A375 (cell line): ENCODE data around the gene SLC8A3.

GRCh38 chr14:68967655-68968472, 11.2 kb downstream of the ACTN1 start:
- RAMPAGE, long total RNA: no peak

DNA sequence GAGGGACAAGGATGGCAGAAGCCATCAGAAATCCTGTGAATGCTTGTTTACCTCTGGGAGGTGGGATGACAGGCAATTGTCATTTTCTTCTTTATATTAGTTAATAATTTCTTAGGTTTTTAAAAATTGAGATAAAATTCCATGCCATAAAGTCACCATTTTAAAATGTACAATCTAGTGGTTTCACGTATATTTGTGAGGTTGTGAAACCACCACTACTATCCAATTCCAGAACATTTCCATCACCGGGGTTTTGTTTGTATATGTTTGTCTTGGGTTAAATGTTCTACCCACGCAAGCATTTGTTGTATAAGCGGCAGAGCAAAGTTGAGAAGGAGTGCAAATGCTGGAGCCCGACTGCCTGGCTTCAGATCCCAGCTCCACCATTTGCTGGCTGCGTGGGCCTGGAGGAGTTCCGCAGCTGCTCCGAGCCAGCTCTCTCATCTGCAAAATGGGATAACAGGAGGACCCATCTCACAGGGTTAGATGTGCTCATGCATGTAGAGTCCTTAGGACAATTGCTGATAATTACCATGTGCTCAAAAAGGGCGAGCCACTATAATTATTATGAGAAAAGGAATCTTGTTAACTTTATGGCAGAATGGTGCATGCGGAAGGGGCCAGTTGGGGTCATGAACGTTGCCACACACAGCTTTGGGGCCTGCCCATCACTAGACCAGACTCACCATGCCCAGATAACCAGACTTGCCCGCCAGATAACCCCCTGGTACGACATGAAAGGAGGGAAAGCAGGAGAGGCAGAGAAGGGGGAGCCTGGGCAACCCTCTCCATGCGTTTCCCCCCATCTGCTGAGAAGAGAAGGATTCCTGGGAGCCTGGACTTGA, 6.5 kb downstream of the ACTN1 start:
- RAMPAGE, long total RNA: no peak

DNA sequence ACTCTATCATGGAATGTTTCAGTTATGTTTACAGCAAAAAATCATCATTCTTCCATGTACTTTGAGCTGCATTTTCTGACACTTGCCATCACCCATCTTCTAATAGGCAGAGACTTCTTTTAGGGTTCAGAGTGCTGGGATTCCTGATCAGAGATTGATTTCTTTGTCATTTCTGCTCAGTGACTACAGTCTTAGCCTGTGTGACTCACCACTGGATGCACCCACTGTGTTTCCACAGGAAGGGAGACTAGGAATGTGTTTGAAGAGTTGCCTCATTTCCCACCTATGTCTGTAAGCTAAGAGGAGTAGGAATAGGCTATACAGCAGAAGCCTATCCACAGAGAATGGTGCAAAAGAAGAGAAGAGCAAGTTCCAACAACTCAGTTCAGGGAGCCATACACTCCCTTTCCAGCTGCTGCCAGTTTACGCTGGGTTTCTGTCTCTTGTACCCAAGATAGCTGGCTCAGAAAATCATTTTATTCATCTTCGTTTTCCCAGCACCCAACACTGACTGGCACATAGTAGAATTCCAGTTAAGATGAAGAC, 60.2 kb upstream of the ACTN1 start:
- RAMPAGE, long total RNA: no peak

DNA sequence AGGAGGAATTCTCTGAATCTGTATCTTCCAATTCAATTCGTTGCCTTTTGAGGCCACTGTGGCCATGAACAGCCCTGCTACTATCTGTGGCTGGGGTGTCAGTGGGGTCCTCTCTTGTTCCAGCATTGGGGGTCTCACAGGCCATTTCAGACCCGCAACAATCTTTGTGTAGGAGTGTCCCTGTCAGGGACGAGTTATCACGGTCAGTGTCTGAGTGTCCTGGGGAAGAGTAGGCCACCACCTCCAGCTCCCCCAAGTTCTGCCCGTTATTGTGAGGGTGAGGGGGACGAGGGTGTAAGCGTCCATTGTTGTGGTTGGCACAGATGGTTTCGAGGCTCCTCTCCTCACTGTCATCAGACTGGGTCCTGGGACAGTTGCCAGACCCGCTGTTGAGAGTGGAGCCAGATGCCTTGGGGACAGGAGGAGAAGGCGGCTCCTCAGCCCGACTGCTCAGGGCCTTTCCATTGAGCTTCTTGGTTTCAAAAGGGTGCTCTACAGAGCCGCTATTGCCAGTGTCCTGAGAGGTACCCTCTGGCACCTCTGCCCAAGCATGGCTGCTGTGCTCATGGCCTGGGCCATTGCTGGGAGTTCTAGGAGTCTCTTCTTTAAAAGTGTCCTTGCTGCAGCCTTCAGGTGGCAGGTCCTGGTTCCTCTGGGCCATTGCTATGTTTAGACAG, 74.9 kb upstream of the ACTN1 start:
- RAMPAGE, long total RNA: no peak

GRCh38 chr14:69077722-69078474, 75.0 kb downstream of the DCAF5 start:
- RAMPAGE, long total RNA: no peak

DNA sequence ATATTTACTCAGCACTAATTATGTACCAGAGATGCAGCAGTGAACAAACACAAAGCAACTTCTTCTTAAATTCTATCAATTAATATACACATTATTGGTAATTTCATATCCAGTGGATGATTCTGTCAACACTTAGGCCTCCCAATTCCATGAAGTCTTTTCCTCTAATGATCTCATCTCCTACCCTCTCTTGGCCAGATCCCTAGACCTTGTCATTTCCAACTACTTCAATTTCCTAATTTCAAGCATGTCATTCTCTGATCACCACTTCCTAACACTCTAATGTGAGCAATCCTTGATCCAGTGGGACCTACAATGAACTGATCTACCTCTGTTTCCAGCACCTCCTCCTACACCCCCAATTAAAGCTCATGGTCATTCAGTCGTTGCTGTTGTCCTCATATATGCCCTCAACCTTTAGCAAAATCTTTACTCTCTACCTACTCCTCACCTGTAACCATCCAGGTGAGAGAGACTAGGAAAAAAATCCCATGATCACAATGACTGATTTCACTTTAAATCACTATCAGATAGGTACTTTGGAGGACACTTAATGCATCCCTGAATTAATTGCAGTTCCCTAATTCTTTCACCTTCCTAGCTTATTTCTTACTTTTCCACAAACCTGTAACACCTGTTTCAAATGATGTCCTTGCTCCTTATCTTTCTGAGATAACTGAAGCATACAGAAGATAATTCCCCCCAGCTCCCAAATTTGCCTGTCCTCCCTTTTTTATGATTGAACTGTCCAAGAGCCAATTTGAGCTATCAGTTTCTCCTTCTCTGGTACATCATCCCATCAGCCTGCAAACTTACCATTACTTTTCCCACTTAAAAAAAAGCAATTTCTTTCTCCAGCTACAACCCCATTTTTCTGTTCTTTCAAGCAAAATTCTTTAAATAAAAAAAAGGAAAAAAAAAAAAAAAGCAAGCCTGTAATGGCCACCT, 13.1 kb downstream of the ERH start:
- RAMPAGE, long total RNA: no peak

DNA sequence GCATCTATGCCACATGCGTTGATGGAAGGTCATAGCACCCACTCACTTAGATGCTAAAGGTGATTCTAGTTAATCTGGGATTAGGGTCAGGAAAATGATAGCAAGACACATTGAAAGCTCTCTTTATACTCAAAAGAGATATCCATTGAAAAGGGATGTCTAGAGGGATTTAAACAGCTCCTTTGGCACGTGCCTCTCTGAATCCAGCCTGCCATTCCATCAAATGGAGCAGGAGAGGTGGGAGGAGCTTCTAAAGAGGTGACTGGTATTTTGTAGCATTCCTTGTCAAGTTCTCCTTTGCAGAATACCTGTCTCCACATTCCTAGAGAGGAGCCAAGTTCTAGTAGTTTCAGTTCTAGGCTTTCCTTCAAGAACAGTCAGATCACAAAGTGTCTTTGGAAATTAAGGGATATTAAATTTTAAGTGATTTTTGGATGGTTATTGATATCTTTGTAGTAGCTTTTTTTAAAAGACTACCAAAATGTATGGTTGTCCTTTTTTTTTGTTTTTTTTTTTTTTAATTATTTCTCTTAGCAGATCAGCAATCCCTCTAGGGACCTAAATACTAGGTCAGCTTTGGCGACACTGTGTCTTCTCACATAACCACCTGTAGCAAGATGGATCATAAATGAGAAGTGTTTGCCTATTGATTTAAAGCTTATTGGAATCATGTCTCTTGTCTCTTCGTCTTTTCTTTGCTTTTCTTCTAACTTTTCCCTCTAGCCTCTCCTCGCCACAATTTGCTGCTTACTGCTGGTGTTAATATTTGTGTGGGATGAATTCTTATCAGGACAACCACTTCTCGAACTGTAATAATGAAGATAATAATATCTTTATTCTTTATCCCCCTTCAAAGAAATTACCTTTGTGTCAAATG, 25.2 kb upstream of the PLEKHD1 start:
- RAMPAGE, long total RNA: no peak

GRCh38 chr14:69532635-69533143, 42.0 kb downstream of the CCDC177 start:
- RAMPAGE, long total RNA: no peak

- RAMPAGE, long total RNA: no peak
Measured at GRCh38 chr14:69637789-69638087, 26.3 kb downstream of the SUSD6 start.

- RAMPAGE, long total RNA: no peak
Measured at GRCh38 chr14:69673244-69673536, 61.8 kb downstream of the SUSD6 start.

- RAMPAGE, long total RNA: no peak
Measured at GRCh38 chr14:69692467-69693718, 74.0 kb upstream of the SRSF5 start.

- RAMPAGE, long total RNA: no peak
Measured at GRCh38 chr14:69695615-69696309, 71.2 kb upstream of the SRSF5 start.

GRCh38 chr14:69713139-69713990, 53.6 kb upstream of the SRSF5 start:
- RAMPAGE, long total RNA: no peak

GRCh38 chr14:69716734-69717264, 50.1 kb upstream of the SRSF5 start:
- RAMPAGE, long total RNA: no peak

DNA sequence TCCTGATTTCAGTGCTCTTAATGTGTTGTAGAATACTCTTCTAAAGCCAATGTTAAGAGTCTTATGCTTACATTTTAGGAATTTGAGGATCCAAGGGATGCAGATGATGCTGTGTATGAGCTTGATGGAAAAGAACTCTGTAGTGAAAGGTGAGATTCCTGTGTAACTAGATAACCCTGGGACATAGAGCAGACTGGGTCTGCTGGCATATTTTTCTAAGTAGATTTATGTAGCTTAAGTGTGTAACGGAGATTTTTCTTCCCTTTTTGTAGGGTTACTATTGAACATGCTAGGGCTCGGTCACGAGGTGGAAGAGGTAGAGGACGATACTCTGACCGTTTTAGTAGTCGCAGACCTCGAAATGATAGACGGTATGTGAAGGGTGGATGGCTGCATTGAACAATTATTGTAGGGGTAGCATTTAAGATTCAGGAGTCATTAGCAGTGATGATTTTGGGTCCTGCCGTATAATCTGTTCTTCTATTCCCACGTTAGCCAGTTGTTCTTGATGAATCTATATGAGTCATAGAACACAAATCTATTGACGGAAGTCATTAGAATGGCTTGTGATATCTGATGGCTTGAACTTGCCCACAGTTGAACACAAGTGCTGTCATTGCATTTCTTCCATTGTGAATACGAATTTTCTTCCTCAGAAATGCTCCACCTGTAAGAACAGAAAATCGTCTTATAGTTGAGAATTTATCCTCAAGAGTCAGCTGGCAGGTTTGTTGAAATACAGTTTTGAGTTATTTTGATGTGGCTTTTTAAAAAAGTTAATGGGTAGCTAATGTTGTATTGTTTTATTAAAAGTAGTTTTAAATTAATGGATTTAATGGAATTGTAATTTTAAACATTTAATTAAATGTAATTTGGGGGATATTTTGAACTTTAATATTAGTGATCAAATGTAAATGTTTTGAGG, 1.8 kb downstream of the SRSF5 start:
- RAMPAGE, long total RNA: no peak

DNA sequence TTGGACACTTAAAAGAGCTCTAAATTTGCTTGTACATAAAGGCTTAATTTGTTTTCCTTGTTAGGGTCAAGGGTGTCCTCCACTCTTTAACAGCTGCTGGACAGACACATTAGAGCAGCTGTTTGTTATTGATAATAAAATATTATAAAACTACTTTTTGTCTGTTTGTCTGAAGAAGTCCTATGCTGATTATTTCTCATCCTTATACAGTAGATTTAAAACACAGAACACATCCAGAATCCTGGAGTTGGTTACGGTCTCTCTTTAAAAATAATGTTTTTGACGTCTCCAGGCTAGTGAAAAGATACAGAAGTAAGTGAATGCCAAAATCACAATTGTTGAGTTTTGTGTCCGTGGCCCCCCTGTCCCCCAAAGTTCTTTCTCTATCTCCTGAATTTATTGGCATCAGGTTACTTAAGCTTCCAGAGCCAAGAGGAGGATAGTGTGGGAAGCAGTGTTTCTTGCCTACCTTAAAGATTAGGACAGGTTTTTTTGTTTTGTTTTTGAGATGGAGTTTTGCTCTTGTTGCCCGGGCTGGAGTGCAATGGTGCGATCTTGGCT, 5.0 kb downstream of the SRSF5 start:
- RAMPAGE, long total RNA: no peak

GRCh38 chr14:69792918-69793534, 4.0 kb downstream of the SLC10A1 start:
- RAMPAGE, long total RNA: no peak

GRCh38 chr14:69942341-69943114, 63.3 kb downstream of the SMOC1 start:
- RAMPAGE, long total RNA: no peak

DNA sequence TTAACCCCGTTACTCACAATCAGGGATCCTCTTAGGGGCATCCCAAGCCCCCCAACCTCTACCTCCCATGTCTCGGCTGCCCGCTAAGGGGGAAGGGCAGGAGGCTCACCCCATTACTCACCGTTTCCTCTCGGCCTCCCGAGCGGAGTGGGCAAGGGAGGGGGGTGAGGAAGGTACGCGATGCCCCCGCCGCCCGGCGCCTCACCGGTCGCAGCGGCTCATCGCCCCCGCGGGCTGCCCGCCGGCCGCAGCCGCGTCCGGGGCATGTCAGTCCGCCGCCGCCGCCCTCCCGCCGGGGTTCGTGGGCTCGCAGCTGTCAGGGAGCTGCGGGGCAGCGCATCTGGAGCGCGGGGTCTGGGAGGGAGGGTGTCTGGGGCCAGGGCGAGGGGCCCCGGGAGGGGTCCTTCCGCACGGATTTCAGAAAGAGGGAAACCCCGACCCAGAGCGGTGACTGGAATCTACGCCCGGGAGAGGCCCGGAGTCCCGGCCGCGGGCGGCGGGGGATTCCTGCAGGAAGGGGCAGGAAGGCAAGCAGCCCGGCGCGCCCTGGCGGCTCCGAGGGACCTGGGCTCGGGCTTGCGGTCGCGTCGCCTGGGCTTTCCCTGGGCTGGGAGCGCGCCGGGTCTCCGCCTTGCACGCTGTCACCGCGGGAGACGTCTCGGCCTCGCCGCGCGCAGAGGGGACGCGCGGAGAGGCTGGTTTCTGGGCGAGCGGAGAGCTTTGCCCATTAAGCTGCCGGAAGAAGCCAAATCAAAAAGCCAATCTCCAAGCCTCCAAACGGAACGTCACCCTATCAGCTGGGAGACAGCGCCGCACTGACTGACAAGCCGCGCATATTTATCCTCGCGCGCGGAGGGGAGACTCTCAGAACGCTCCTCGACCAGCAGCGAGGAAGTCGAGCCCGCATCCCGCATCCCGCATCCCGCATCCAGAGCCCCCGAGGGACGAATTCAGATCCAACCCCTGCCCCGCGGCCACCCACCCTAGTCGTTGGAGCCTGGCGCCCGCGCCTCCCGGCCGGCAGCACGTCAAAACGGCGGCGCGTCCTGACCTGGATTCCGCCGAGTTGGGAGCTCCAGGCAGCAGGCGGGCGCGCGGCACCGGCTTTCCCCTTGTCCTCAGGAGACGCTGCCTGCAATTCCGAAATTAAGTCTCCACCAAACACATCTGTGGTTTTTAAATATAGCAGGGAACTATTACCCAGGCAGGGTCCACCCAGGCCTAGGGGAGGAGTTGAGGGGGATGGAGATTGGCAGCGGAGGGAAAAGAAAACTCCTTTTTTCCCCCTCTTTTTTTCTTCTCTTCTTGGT, at the start of gene SLC8A3:
TSS of gene SLC8A3 (minus strand) at position 694 of the 1,310 bp plus-strand sequence.
- RAMPAGE, long total RNA: no peak

- RAMPAGE, long total RNA: no peak
Measured at GRCh38 chr14:70254431-70255418, 66.0 kb upstream of the SLC8A3 start.